Bronchus fibroblast of lung (primary cell): ENCODE measurements around the genes UGT2B4, HTN1 and CSN3.

DNA sequence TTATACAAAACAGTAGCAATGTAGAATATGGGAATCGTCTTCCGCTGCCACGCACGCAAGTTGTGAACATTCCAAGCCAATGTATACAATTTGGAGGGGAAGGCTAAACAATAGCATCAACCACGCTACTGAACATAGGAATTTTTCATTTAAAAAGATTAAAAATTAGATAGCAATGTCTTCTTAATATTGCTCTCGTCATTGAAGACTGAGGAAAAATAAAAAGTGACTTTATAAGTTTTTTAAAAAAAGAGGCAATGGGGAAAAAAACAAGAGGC lies 36.6 kb downstream of the YTHDC1 start:
- RAMPAGE, long total RNA = no peak

DNA sequence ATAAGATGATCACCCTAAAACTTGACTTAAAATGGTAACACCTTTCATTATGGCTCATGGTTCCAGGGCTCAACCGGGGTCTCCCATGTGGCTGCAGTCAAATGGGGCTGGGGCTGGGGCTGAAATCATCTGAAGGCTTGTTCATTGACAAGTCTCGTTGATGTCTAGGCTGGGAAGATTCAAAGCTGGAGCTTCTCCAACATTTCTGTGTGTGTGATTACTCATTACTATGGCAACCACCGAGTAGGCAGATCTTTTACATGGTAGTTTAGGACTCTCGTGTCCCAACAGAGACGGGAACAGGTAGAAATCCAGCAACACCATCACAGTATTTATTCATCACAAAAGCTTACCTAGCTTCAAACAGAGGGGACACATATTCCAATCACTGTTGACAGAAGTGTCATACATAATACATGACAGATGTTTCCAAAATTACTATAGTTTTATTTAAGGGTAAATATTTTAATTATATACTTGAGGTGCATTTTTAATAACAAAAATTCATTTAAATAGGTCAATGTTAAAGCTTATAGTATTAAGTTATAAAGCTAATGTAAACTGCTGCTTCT lies 7.7 kb downstream of the YTHDC1 start:
- RAMPAGE, long total RNA = no peak

- RAMPAGE, long total RNA = no peak
Observed at GRCh38 chr4:68349183-68349381, 808 bp downstream of the YTHDC1 start.

GRCh38 chr4:68569448-68569971 lies 6.6 kb downstream of the UGT2B17 start:
- RAMPAGE, long total RNA = no peak

GRCh38 chr4:68575883-68576265 lies 248 bp downstream of the UGT2B17 start:
- RAMPAGE, long total RNA = no peak

GRCh38 chr4:68576341-68576540 lies 119 bp upstream of the UGT2B17 start:
- RAMPAGE, long total RNA = no peak

DNA sequence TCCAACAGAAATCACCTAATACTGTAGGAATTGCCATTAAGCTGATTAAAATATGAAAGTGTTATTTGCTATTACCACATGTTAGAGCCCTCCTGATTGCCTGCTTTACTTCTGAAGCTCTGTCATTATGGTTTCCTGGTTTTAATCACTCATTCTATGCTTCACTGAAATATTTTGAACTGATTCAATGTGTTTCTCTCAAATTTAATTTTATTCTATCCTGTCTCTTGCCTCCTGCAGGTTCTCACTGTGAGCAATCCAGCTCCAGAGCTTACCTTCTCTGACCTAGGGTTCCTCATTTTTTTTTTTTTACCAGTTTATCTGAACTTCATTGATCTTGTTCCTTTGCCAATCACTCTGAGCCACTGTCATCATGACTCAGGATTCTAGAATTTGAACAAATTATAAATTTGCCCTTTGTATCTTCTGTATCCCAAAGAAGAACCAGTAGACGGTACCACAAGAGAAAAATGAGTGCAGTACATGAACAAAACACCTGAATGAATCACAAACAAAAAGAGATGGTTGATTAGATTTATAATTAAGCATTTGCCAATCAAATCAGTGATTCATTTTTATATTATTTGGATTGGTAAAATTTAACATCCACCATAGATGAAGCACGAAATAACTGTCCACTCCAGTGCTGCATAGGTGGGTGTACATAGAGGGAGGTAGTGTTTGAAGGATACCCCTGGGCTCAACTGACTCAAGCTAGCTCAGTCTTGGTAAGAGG lies 48.3 kb upstream of the UGT2B15 start:
- RAMPAGE, long total RNA = no peak

GRCh38 chr4:68864306-68865271 lies 48.8 kb downstream of the UGT2B10 start:
- RAMPAGE, long total RNA = no peak

GRCh38 chr4:68871538-68872305 lies 55.9 kb downstream of the UGT2B10 start:
- RAMPAGE, long total RNA = no peak

- RAMPAGE, long total RNA = no peak
Observed at GRCh38 chr4:69054531-69055213, 41.6 kb upstream of the UGT2B7 start.

- RAMPAGE, long total RNA = no peak
Observed at GRCh38 chr4:69330306-69330905, 50.1 kb downstream of the UGT2B28 start.

- RAMPAGE, long total RNA = no peak
Observed at GRCh38 chr4:69495746-69496033, at the start of gene UGT2B4. Gene UGT2B4 (minus strand): TSS chr4:69495905.

GRCh38 chr4:70050389-70050699 lies at the start of gene HTN1:
Gene HTN1 (plus strand): TSS chr4:70050438.
- RAMPAGE, long total RNA = no peak

DNA sequence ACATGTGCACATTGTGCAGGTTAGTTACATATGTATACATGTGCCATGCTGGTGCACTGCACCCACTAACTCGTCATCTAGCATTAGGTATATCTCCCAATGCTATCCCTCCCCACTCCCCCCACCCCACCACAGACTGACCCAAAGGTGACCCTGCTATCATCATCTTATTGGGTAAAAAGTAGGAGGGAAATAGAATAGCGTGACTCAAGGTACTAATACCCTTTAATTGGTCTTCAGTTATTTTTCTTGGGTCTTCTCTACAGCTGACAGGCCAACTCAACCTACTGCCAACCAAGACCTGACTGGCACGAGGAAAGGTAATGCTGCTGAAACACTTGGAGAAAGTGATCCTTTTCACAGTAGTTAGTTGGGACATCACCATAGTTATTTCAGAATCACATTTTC lies at the start of gene CSN3:
Gene CSN3, plus strand, starts transcription at position 252 of the 408 bp plus-strand sequence.
- RAMPAGE, long total RNA = no peak

- RAMPAGE, long total RNA = no peak
Observed at GRCh38 chr4:70591798-70592167, 273 bp upstream of the AMBN start.

GRCh38 chr4:70714062-70714475 lies 7.7 kb upstream of the RUFY3 start:
- RAMPAGE, long total RNA = no peak

GRCh38 chr4:70995870-70996496 lies 2.5 kb downstream of the DCK start:
- RAMPAGE, long total RNA = no peak

DNA sequence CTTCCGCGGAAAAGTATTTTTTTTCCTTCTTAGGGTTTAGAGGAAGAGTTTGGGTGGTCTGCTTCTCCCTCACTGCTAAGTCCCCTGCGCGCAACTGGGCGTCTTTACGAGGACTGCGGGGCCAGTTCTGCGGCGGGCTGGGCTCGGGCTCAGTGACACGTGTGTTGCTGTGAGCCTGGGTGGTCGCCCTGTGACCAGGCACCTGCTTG lies 438 bp downstream of the SLC4A4 start:
- RAMPAGE, long total RNA = no peak

DNA sequence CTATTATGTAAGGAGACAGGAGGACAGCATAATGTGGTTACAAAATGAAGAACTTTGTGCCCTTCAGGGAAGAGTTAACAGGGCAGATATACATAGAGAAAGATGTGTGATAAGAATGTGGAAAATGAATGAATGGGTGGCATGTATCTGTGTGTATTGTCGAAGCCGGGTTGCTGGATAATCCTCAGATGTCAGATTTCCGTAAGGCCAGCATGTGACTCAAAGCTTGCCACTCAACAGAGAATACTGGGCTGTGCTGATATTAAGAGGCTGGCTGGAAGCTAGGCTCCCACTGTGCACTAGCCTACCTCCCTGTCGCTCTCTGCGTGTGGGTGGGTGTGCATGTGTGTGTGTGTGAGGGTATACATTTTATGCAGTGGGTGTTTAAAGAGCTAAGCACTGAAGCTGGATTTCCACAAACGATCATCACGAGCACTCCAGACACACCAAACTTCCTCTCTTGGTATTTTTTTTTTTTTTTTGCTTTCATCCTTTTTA lies 48.8 kb downstream of the SLC4A4 start:
- RAMPAGE, long total RNA = no peak

DNA sequence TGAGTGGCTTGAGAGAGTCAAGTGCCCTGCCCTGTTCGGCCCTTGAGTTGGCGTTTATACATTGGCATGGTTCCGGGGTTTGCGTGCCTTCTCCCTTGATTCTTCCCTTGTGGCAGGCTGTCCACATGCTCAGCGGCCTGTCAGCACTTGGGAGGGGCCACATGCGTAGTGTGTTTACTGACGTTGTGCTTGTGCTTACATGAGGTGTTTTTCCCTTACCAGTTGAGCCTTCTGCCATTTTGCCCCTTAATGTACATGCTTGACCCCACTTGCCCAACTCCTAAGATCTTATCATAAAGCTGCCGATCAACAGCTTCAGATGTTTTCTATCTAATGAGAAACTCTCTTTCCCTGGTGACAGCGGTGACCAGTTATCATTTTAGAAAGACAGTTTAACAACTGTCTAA lies 49.4 kb upstream of the GC start:
- RAMPAGE, long total RNA = no peak